NT2/D1 (cell line): ENCODE measurements around the gene SETD3.

- RRBS, 2 experiments: no CpG with 5 or more reads among the region's 27 CpGs
These were observed 858 bp upstream of the SYNE3 start for GRCh38 chr14:95517073-95517942.

DNA sequence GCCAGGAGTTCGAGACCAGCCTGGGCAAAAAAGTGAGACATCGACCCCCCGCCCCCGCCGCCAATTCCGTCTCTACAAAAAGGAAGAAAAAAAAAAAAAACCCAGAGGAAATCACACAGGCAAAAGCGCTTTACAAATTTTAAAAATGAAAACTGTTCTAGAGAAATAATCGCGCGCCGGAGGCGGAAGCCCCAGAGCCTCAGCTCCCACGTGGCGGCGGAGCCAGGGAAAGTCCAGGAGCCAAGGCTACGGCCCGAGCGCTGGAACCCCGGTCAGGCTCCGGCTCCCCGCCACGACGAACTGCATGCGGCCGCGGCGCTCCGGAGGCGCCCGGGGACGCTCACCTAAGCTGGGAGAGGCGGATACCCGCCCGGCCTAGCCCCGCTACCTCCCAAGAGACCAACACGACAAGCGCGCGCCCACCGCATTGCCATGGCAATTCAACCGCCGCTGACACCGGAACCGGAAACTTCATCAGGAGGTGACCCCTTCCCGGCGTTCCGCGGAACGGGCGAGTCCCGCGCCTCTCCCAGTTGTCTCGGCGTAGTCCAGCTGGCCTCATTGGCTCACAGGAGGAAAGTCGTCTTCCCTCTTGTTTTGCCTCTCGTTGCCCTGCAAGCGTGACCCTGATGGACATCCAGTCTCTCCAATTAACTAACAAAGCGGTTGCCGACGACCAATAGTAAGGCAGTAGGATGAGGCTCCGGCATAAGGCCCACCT is 520 bp upstream of the GLRX5 start:
- RRBS, 2 experiments: under 1% methylated on average over 23 of the region's 61 CpGs

DNA sequence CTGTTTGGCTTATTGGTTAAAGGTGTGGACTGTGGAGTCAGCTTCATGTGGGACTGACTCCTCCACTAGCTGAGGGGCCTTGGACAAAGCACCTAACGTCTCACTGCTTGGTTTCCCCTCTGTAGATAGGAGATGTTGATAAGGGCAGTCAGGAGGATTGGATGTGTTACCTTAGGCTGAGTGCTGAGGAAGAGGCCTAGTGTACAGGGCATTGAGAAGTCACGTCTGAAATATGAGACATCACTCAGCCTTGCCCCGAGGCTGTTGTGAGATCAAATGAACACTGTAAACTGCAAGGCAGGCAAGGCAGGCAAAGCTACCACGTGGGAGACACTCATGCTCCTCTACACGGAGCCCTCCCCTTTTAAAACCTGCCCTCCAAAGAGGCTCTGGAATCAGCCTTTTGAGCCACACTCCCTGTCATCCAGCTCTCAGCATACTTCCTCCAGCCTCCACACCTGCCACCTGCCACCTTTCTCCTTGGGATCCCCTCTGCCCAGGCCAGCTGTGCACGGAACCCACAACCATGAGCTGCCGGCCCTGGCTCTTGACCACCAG is 27.3 kb upstream of the TCL1A start:
- RRBS, 2 experiments: no CpG with 5 or more reads among the region's 7 CpGs

GRCh38 chr14:96032096-96032380 is 7.1 kb upstream of the C14orf132 start:
- RRBS, 2 experiments: no CpG with 5 or more reads among the region's 1 CpG

GRCh38 chr14:96097173-96097595 is 58.0 kb downstream of the C14orf132 start:
- RRBS, 2 experiments: no CpG with 5 or more reads among the region's 6 CpGs

DNA sequence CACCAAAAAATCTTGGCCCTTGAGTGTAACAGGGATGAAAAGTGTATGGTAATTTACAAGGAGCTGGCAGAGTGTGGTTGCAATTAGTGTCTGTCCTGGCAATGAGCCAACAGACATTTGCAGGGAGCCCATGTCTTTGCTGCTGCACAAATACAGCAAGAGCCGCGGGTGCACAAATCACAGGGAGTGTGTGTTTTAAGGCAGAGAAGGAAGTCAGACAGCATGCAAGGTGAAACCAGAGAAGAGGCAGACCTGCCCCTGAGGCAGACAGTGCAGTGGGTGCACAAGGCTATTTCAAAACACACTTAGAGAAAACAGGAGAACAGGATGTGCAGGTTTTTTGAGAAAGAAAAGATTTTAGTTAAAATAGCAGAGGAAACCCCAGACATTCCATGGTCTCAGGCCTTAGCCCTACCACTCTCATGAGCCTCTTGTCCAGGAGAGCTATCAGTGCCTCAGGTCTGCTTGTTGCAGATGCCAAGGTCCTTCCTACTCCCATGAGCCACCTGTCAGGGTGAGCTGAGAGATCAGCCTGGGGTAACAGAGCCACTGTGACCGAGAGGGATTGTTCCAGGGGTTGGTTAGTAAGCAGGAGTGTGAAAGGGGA is 78.0 kb downstream of the C14orf132 start:
- RRBS, 2 experiments: no CpG with 5 or more reads among the region's 3 CpGs

- RRBS, 2 experiments: no CpG with 5 or more reads among the region's 10 CpGs
These were observed 26.7 kb upstream of the BDKRB2 start for GRCh38 chr14:96177840-96178411.

DNA sequence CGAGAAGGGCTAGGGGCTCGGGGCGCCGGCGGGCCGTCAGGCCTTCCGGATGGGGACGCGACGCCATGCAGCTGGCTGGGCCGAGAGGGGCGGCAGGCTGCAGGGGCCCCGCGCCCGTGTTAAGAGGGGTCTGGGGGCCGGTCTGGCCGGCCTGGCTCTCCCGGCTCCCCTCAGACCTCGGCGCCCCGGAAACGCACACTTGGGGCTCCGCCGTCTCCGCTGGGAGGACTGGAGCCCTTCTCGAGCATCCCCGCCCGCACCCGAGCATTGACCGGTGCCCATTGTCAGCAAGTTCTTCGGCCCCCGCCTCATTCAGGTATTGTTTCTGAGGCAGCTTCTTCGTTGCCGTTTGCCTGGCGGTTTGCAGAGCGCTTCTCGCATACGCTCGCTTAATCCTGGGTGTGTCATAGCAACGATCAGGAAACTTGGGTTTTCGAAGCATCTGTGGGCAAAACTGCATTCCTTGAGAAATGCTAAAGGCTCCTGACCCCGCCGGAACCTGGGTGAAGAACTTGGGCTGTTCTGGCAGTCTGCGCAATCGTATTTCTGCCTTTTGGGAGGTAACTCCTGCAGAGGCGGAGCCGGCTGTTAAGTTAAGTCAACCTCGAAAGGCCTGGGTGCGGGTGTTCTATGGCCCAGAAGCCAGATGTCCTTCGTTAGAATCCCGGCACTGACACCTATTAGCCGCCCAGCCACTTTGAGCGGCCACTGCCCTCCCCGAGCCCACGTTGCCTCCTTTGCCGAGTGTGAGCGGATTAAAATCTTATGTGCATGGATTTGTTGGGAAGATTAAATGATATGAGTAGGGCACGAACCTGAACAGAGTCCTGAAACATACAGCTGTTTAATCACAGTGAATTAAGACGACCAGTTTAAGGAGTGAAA is 526 bp downstream of the GSKIP start:
- RRBS, 2 experiments: 2 to 3% methylated on average over 24 to 28 of the region's 59 CpGs

DNA sequence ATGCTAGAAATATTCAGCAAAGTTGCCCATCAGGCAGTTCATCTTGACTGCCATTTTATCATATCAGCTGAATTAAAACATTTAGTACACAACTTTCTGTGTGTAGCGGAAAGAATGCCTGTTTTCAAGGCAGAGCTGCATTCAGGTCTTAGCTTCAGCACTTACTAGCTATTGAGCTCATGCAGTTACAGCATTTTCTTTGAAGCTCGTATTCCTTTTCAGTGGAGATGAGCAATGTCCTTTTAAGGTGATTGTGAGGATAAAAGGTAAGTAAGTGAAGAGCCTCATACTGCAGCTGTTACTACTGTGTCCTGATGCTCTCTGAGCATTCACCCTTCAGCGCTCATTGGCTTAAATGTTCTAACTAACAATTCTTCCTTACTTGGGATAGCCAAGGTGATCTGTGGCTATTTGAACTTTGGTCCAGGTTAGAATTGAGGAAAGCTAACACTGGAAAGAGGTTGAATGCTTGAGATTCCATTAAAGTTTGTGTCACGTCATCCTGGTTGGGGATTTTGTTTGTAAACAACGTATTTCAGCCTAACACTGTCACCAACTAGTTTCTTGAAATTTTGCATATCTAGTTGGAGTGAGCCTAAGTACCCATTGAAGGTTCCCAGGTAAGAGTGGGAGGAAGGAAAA is 71.4 kb downstream of the PAPOLA start:
- RRBS, 2 experiments: no CpG with 5 or more reads among the region's 5 CpGs

GRCh38 chr14:96663557-96663847 is 133.7 kb upstream of the VRK1 start:
- RRBS, 2 experiments: no CpG with 5 or more reads among the region's 10 CpGs

DNA sequence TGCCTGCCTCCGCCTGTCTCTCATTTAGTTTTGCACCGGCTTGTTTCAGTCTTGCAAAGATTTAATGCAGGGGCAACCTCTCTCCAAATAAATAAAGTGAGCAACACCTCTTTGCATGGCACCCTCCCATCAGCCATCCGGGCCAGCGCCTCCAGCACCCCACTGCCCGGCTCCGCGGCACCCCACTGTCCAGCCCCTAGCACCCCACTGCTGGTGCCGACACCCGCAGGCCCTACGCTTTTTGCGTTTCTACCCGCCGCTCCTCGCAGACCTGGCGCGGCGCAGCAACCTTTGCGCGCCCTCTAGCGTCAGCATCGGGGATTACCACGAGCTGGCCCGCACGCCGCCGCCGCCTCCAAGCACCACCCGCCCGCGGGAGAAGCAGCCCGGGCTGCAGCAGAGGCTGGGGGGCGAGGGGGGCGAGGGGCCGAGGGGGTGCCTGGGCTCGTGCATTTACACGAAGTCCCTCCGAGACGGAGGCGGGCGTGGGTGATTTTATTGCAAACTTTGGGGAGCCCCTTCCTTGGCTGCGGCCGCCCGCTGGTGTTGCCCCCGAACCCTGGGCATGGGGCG is 55.8 kb upstream of the VRK1 start:
- RRBS, 2 experiments: 0 to 2% methylated on average over 1 to 2 of the region's 45 CpGs

DNA sequence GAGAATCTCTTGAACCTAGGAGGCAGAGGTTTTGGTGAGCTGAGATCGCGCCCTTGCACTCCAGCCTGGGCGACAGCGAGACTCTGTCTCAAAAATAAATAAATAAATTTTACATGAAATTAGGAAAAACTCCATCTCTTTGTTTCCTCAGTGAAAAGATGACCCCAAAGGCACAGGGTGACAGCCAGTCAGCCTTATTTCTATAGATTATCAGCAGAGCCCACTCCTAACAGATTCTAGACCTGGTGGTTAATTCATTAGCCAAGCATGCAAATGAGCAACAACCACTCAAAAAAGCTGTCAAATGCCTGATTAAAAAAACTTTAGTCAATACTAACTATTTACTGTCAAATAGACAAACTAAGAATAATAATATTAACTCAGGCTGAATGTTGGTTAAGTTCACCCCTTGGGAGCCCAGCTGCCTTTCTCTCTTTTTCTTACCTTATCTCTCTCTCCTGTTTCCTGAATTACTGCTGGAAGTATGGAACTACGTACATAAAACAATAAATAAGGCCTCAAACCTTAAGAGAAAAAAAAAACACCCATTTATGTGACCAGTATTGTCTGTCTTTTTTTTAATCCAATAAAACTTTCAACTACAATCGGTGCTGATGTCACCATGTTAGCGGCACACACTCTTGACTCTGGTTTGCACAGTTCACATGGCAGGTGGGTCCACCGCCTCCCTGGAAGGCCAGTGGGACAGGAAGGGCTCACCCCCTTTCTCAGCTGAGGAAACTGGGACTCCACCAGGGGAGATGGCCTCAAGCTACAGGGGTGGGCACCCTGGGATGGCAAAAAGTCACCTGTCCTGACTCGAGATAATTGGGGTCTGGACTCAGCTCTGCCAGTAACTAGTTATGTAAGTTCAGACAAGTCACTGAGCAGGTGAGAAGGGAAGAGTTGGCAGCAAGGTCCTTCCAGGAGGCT is 21.4 kb downstream of the BCL11B start:
- RRBS, 2 experiments: no CpG with 5 or more reads among the region's 9 CpGs

DNA sequence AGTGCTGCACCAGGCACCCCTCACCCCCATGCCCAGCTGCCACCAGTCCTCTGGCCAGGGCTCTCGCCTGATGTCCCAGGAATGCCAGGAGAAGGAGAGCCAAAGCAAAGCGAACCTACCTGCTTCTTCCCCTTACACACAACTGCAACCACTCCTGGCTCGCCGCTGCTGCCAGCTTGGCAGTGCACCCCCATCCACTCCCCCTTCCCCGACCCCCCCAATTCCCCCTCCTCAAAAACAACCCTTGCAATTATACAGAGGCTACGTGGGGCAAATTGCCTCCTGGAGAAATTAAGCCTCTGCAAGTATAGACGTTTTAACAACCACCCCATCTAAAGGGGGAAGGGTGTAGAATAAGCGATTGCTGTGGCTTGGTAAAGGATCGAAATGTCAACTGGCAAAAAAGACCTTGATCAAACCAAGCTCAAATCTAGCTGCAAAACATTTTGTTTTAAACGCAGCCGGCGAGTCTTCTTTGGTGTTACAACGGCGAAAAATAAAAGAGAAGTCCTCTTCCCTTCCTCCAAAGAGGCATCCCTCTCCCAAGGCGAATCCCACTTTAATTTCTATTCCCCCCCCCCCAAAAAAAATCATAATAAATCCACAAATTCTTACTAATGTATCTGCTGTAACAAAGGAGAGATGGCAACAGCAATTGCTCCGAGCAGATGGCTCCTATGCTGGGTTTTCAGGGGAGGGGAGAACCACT is 2.9 kb downstream of the BCL11B start:
- RRBS, 2 experiments: no CpG with 5 or more reads among the region's 16 CpGs

DNA sequence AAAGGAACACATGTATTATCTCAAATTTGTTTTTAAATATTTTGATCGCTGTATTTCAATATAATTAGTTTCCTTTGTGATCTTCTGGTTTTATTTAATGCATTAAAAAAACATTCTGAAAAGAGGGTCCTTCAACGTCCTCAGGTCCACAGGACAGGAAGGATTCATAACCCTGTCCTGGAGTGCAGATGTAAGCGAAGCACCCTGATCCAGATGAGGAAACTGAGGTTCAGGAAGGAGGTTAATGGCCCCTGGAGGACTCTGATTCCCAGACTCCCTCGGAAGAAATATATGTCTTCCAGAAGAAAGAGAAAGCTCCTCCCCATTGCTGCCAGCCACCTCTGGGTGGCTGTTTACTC is 44.0 kb upstream of the BCL11B start:
- RRBS, 2 experiments: no CpG with 5 or more reads among the region's 4 CpGs

DNA sequence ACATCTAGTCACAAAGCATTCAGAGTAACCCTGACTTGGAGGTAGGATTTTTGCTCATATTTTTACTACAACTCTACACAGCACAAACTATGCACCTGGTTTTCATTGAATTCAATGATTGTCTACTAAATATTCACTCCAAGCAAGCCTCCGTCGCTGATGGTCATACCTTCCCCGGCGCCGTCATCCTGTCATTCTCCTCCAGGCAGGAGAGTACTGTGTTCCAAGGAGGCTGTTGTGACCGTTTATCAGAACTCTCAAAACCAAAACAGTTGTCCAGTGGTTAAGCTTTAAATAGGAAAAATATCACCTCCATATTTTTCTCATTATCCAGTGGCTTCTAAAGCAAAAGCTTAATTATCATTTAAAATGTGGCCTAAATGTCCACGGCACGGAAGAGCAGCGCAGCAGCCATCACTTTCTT is 2.1 kb downstream of the SETD3 start:
- RRBS, 2 experiments: no CpG with 5 or more reads among the region's 9 CpGs

- RRBS, 2 experiments: under 1% methylated on average over 48 of the region's 121 CpGs
These were observed at the start of gene SETD3 for GRCh38 chr14:99480591-99481572. Gene SETD3, minus strand, starts transcription at chr14:99480859.

DNA sequence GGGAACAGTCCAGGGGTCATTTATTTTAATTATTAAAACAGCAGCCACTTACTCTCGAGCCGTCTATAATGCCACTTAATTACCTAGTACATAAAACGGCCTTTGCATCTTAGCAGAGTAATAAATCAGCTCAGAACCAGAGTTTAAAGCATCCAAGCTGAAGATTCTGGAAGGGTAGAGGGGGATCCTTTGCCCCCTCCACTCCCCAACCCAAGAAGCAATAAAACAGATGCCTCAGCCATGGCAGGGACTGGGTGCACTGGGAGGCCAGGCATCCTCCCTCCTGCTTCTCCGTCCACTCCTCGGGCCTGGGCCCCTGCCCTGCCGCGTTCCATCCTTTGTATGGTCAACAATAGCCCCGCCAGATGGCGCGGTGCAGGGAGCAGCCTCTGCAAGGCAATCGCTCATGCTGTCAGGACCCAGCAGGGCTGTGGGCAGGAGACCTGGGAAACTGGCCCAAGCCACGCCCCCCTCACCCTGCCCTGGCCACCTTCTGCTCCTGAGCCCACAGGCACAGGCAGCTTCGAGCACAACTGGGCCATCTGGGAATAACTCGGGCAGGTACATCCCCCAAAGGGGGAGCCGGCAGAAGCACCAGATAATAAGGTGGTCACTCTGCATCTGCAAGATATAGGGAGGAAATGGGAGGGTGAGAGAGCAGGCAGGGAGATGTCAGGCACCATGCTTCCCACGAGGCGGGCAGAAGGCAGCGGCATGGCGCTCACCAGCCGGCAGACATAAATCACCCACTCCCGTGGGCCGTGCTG is 40.9 kb downstream of the CCDC85C start:
- RRBS, 2 experiments: no CpG with 5 or more reads among the region's 22 CpGs

DNA sequence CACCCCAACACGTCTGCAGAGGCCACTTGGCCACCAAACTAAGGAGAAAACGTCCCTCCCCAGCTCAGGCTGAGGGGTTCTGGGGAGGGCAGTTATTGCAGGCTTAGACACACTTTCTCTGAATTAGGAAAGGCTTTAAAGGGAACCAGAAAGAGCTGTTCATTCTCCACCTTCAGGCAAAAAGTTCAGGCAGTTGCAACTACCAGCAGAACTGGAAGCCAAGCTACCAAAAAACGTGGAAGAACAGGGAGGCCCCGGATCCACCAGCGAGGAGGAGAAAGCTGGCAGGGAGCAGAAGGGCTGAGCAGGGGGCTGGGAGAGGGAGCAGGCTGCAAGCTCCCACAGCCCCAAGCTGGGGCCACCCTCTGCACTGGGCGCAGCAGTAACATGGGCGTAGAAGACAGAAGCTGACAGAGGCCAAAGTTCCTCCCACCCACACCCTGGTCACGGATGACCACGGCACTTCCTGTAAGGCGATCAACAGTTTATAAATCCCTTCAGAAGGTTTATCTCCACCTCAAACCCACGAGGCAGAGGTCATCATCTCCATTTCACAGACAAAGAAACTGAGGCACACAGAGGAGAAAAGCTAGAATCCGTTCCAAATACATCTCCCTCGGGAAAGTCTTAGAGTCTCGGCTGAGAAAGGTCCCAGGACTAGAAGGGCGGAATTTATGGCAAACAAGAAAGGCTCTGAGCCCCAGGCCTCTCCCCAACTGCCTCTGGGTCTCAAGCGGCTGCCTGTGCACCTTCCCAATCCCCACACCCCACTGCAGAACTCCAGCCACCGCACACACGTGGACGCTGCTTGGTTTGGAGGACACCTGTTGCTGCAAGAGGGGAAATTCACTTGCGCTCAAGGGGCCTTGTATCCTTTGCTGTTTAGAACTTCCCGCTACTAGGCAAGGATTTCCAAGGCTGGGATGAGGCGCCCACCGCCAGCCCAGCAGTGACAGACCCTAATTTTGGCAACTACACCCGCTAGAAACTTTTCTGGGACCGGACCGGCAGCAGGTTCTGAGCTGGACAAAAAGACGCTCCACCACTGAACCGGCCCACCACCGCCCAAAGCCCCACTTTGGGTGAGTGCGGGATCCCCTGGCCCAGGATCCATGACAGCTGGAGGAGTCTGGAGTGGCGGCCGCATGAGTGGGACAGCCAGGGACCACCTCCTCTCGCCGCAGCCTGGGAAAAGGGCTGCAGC is 1.7 kb downstream of the CCDC85C start:
- RRBS, 2 experiments: 14% methylated on average over 2 of the region's 34 CpGs; no CpG with 5 or more reads in 1 of the 2 experiments

GRCh38 chr14:99615273-99615742 is 11.3 kb upstream of the CCDC85C start:
- RRBS, 2 experiments: no CpG with 5 or more reads among the region's 2 CpGs

GRCh38 chr14:99737428-99738189 is 53.5 kb downstream of the CYP46A1 start:
- RRBS, 2 experiments: 79% methylated on average over 5 of the region's 34 CpGs; no CpG with 5 or more reads in 1 of the 2 experiments